A375 (cell line): ENCODE measurements around a stretch of chr6.

DNA sequence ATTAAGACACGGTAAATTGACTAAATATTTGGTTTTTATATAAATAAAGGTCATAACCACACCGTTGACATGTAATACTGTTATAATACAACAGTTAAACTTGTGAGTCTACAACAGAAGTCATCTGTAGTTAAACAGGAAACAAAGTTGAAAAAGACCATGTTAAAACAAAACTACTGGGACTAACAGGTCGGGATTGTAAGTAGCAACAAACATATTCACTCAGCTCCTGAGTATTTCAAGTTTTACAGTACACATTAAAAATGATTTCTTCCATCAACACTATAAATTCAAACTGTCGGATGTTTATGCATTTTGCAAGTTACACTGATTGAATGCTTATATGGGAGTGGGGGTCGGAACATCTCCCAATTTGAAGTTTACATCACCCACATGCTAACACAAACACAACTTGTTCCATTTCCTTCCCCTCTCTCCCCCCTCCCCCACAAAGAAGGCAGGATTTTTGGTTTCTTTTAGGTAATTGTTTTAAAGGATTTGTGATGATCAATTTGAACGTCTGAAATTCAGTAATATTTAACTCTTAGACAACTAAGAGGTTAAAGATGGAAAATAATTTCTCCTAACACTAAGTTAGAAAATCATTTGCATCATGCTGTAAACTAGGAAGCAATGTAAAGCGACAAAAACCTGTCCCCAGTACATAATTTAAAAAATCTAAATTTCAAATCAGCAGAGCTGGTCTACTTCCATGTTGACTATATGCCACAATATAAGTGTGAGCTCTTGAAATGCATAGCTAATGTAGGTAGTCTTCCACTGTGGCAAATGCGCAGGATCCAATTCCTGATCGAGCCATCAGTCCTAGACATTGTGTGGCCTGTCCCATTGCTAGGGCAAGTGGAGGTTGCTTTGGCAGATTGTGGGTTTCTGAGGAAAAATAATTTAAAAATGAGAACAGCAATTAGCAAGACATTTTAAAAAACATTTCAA lies 6.7 kb downstream of the NOL7 start:
- RAMPAGE, long total RNA = no peak

GRCh38 chr6:13743395-13744171 lies 31.9 kb upstream of the RANBP9 start:
- RAMPAGE, long total RNA = no peak

DNA sequence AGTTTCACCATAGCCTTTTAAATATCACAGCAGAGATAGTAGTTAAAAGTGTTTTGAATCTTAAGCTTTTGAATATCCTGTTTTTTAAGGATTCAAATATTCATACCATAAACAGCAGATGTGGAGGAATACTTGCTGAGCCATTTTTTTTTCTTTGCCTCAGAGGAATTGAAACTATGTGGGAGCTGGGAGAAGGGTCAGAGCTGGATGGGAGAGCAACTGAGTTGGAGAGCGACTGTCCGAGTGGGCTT lies 34.1 kb upstream of the MCUR1 start:
- RAMPAGE, long total RNA = no peak

DNA sequence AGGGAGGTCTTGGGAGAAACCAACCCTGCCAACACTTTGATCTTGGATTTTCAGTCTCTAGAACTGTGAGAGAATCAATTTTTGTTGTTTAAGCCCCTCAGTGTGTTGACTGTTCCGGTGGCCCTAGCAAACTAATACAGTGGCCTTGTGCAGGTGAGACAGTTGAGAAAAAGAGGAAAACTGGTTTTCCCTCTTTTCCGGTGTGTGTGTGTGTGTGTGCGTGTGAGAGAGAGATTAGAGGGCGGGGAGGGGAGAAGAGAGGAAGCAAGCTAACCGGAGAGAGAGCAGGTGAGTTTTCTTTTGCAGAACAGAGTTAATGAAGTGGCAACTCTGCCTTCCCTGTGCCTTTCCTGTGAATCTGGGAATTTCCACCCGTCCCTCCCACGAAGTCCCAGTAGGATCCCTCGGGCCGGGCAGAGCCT lies 51.6 kb upstream of the RNF182 start:
- RAMPAGE, long total RNA = no peak

DNA sequence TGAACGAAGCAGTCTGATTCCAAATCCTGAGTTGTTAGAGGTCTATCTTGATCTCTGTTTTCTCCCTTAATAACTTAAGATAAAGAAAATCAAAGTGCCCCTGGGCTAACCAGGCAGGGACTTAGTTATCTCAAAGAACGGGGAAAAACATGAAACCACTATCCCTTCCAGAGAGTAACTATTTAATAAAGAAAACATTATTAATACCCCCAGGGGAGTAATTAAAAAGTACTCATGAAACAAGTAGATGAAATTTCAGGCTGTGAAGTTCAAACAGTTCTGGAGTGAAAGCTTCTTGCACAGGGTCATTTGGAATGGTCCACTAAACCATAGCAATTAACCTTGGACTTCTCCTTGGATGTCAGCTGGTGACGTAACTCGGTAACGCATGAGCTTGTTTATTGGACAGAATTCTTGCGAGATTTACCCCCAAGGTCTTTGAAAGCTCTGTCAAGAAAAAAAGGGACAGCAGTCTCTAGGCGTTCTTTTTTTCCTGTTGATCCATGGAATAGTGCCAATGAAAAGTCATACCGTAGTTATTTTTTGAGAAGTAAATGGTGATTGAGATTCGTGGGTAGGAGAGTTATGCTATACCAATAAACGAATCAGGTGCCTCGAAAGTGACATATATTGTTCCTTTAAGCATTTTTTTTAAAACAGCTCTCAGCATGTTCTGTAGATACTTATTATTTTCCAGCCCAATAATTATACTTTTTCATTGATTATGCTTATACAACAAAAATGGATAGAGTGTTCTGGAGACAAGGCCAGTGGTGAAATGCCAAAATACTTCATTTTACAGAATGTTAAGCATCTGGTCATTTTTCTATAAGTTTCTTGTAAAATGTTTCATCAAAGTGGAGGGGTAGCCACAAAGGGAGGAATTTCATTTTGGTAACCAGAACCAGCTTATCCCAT lies 2.3 kb downstream of the CD83 start:
- RAMPAGE, long total RNA = no peak

DNA sequence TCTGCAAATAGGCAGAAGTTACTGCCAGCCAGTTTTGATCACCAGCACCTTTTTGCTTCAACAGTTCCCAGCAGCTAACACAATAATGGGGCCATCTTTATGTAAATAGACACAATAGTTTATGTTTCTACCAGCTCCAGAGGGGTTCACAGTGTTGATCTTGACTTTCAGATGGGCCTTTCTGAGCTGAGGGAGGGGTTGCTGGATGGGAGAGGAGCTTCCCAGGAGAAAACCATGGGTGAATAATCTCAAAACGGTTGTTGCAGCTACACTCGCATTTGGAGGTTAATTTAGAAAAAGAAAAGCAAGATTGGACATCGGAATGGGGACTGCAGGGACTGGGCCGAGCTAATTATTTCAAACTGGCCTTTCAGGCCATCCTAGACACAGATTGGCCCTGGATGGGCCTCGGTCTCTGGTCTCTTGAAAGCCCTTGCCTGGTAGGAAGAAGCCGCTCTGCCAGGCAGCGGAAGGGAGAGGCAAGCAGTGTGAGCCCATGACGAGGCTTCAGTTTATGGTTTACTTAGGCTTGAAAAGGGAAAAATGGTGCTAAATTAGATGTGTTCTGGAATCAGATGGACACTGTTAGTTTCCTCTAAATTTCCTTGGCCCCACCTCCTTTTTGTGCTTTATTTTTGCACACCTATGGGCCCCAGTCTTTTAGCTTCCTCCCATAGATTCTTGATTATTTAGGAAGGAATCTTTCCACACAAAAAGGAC lies 11.5 kb downstream of the CD83 start:
- RAMPAGE, long total RNA = no peak

- RAMPAGE, long total RNA = no peak
Measured at GRCh38 chr6:14139474-14140261, 22.1 kb downstream of the CD83 start.

- RAMPAGE, long total RNA = no peak
Measured at GRCh38 chr6:14142055-14142946, 24.7 kb downstream of the CD83 start.

DNA sequence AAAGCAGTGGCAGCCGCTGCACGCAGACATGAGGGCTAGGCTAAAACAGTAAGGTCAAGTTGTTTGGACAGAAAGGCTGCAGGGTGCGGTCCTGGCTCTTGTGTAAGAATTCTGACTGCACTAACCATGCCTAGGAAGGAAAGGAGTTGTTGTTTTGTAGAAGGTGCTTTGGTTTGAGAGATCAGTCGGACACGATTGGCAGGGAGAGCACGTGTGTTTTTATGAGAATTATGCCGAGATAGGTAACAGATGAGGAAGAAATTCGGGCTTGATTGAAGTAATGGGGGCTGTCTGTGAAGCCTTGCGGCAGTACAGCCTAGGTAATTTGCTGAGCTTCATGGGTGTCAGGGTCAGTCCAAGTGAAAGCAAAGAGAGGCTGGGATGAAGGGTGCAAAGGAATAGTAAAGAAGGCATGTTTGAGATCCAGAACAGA lies 181.5 kb downstream of the CD83 start:
- RAMPAGE, long total RNA = no peak

- RAMPAGE, long total RNA = no peak
Measured at GRCh38 chr6:14734461-14735523, 511.1 kb upstream of the JARID2 start.

- RAMPAGE, long total RNA = no peak
Measured at GRCh38 chr6:14762054-14762591, 483.7 kb upstream of the JARID2 start.

- RAMPAGE, long total RNA = no peak
Measured at GRCh38 chr6:14803809-14804437, 441.9 kb upstream of the JARID2 start.

GRCh38 chr6:14876649-14877768 lies 368.9 kb upstream of the JARID2 start:
- RAMPAGE, long total RNA = no peak

DNA sequence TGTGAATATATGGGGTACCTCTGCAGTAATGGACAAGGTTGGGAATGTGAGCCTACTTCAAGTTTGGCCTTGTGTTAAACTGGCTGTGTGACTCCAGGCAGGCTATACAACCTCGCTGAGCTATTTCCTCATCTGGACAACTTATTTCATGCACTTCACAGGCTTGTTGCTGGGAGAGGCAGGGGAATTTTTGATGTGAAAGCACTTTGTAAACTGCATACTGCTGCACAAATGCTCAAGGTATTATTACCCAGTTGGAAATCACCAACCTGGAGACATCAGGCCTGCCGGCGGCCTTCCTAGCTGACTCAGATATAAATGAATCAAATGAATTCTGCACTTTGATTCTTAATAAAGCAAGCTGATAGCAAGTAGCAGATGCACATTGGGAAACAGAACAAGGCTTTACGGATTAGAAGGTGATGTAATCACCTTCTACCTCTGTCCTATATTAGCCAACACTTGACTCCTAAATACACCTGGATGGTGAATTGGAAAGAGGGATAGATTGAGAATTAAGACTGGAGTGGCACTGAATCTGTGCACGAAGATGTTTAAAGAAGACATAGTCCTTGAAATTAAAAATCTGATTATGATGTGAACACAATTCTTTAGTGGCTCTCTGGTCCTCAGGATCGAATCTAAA lies 10.1 kb downstream of the JARID2 start:
- RAMPAGE, long total RNA = no peak

GRCh38 chr6:15258733-15260038 lies 13.3 kb downstream of the JARID2 start:
- RAMPAGE, long total RNA = no peak

- RAMPAGE, long total RNA = no peak
Measured at GRCh38 chr6:15268977-15269523, 23.2 kb downstream of the JARID2 start.

DNA sequence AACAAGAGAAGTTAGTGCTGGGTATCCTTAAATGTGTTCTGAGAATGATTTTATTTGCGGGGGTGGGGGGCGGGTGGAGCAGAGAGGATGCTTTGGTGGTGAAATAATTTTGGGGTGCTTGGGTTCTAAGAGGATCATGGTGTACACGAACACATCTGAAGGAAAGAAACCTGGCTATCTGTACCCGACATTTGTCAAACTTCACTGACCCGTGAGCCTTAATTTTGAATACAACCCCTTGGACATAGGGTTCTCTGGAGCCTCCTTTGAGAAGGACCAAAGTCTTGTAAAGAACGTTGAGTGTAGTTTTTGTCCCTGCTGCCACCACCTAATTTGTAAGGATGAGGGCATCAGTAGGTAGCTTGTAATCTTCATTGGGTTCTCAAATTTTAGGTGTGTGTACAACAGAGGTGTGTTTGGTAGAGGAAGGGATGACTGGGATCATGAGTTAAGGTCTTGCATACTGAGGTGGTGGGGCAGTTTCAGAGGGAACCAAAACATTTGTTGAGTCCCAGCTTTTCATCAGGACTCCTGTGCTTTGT lies 53.1 kb downstream of the JARID2 start:
- RAMPAGE, long total RNA = no peak

- RAMPAGE, long total RNA = no peak
Measured at GRCh38 chr6:15313149-15313793, 67.4 kb downstream of the JARID2 start.

DNA sequence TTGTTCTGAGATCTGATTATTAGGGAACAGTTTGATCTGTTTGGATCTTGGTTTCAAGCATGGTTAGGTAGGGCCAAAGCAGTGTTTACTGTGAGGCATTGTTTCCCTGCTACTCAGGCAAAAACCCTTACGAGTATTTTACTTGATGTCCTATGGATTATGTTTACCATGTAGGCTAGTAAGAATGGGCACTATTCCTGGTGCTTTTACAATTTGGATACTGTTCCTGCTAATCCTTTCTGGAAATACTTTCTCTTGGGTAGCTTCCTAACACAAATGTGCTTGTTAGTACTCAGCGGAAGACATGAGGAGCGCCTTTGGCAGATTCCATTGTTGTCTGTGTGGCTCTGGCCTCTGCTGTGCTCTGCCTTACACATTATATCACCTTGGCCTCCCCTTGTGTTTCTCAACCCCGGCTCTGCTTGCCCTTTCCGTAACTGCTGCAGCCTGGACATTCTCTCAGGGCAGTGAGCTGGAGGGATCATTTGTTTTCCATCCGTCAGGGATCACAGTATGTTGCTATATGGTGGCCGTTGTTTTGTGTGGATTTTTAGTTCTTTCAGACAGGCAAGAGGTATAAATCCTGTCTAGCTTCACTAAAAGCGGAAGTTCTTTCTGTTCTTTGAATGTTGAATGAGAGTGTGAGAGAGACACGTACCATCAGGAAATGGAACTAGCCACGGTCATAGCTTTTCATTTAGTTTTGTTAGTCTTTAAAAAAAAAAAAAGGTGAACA lies 175.0 kb downstream of the JARID2 start:
- RAMPAGE, long total RNA = no peak

GRCh38 chr6:15464150-15464737 lies 198.6 kb downstream of the DTNBP1 start:
- RAMPAGE, long total RNA = no peak